ENCODE measurements around a stretch of chr3.

GRCh38 chr3:212452-212942 is 15.9 kb downstream of the CHL1 start:
- PRO-cap, result no peak
- RAMPAGE, long total RNA, 4 experiments, result no peak in any of the 4 experiments

DNA sequence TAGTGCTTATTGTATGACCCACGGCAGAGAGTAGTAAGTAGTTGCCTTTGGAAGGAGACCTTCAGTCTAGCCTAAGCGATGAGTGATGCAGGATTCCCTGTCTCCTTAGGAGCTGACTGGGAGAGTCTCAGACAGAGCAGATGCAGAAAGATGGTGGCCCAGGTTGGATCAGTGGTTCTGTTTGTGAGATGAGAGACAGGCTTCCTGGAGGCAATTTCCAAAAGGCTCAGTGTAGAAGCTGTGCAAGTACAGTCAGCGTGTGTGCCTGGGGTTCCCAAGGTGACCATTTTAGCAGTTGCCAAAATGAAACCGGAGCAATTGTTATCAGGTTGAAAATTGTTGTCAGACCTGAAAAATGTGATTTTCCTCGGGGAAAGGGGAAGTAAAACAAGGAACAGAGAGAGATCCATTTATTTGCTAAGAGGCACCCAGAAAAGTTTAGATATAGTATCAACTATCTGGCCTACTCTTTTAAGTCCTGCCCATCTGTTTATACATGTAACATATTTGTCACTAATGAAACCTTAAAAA is 755 bp upstream of the IL5RA start:
- PRO-cap, result no peak
- RAMPAGE, long total RNA, 4 experiments, result no peak in any of the 4 experiments

DNA sequence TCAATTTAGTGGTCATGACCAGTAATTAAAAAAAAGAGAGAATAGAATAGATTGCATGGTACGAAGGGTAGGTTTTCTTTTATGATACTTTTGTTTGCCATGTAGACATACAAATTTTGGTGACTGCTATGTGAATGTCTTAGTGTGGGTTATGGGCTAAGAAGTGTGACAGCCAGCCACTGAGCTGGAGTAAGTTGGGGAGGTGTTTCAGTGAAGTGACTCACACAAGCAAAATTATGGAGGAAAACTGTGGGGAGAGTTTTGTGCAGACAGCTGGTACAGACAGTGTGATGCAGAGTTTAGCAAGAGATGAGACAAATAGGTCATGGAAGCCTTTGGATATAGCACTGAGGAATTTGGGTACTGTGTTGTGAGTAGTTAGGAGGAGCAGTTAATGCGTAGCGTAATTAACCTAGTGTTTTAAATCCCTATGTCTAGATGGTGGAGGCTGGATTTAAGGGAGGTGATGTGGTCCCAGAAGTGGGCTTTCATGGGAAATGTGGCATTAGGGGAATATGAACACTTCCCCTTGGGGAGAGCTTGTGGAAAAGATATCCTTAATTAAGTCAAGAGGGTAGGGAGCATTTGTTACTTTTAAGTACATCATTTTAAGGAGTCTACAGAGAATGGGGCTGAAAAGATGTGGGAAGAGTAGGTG is 8.4 kb downstream of the TRNT1 start:
- PRO-cap, result no peak
- RAMPAGE, long total RNA, 4 experiments, result no peak in any of the 4 experiments

GRCh38 chr3:4580556-4580968 is 87.4 kb downstream of the ITPR1 start:
- PRO-cap, result no peak
- RAMPAGE, long total RNA, 4 experiments, result no peak in any of the 4 experiments

- PRO-cap, result no peak
- RAMPAGE, long total RNA, 4 experiments, result no peak in any of the 4 experiments
Observed at GRCh38 chr3:4582632-4583015, 89.5 kb downstream of the ITPR1 start.

GRCh38 chr3:4584959-4585207 is 91.7 kb downstream of the ITPR1 start:
- PRO-cap, result no peak
- RAMPAGE, long total RNA, 4 experiments, result no peak in any of the 4 experiments

GRCh38 chr3:4736026-4736980 is 242.9 kb upstream of the BHLHE40 start:
- PRO-cap, result bidirectional peak, plus-strand start at chr3:4736425, minus-strand start at chr3:4736317; bidirectional peak, plus-strand start at chr3:4736742, minus-strand start at chr3:4736456
- RAMPAGE, long total RNA, 4 experiments, result no peak in any of the 4 experiments

DNA sequence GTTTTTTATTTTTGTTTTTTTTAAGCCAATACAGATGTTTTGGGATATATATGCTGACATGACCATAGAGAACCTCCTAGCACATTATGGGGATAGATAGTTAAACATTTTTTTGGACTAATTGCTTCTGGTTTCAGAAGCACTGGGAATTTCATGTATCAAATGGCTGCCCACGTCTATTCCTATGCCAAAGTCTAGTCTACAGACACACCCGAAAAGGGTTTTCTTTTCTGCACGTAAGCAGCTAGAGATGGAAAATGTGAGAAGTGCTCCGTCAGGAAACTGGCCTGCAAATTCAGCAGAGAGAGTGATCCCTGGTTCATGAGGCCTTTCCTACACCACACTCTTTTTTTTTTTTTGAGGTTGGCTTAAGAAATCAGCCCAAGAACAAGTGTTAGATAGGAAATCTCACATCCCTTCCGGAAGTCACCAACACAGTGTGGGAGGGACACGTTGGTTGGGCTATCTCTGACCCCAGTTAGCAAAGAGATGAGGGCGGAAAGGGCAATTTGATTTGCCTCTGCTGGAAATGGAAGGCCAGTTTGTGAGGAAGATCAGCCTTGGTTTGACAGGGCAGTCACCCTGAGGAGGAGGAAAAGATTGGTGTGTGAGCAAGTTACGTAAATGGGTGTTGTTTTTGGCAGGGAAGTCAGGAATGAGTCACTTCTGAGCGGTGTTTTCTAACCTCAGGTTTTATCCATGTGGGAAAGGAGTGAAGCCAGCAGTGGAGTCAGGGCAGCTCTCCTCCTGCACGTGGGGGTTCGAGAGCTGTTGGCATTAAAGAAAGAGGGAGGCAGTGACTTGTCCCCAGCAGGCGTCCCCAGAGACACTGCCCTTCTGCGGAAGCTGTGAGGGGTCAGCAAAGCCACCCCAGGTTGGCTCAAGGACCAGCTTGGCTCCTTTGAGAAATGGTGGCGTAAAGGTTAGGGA is 237.8 kb upstream of the BHLHE40 start:
- PRO-cap, result bidirectional peak, plus-strand start at position 707 of the sequence, minus-strand start at position 567 of the sequence
- RAMPAGE, long total RNA, 4 experiments, result no peak in any of the 4 experiments

GRCh38 chr3:4756968-4758059 is 221.9 kb upstream of the BHLHE40 start:
- PRO-cap, result no peak
- RAMPAGE, long total RNA, 4 experiments, result no peak in any of the 4 experiments

DNA sequence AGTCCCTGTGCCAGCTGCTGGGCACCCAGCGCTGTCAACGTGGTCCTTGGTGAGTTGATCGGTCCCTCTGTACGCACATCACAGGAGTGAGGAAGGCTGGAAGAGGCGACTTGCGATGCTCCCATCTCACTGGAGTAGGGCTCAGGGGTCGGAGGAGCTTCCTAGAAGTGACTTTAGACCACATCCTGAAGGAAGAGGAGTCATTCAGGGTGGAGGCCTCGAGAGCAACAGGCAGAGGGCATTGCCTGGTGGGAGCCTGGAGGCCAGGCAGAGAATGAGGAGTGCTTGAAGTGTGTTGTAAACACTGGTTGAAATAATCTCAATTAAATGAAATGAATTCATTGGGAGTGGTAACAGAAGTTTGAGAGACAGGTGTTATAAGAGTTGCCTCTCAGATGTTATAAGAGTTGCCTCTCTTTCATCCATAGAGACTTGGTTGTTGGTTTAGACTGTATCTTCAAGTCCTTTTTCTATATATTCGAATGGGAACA is 206.2 kb upstream of the BHLHE40 start:
- PRO-cap, result no peak
- RAMPAGE, long total RNA, 4 experiments, result no peak in any of the 4 experiments

- PRO-cap, result no peak
- RAMPAGE, long total RNA, 4 experiments, result no peak in any of the 4 experiments
Observed at GRCh38 chr3:4817611-4818496, 161.4 kb upstream of the BHLHE40 start.

DNA sequence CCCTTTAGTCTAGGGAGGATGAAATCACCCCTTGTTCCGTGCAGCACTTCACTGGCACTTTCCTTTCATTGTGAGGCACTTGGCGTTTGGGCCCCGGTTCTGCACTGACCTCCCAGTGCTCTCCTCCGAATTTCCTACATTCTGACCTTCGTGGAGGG is 152.7 kb upstream of the BHLHE40 start:
- PRO-cap, result no peak
- RAMPAGE, long total RNA, 4 experiments, result no peak in any of the 4 experiments

DNA sequence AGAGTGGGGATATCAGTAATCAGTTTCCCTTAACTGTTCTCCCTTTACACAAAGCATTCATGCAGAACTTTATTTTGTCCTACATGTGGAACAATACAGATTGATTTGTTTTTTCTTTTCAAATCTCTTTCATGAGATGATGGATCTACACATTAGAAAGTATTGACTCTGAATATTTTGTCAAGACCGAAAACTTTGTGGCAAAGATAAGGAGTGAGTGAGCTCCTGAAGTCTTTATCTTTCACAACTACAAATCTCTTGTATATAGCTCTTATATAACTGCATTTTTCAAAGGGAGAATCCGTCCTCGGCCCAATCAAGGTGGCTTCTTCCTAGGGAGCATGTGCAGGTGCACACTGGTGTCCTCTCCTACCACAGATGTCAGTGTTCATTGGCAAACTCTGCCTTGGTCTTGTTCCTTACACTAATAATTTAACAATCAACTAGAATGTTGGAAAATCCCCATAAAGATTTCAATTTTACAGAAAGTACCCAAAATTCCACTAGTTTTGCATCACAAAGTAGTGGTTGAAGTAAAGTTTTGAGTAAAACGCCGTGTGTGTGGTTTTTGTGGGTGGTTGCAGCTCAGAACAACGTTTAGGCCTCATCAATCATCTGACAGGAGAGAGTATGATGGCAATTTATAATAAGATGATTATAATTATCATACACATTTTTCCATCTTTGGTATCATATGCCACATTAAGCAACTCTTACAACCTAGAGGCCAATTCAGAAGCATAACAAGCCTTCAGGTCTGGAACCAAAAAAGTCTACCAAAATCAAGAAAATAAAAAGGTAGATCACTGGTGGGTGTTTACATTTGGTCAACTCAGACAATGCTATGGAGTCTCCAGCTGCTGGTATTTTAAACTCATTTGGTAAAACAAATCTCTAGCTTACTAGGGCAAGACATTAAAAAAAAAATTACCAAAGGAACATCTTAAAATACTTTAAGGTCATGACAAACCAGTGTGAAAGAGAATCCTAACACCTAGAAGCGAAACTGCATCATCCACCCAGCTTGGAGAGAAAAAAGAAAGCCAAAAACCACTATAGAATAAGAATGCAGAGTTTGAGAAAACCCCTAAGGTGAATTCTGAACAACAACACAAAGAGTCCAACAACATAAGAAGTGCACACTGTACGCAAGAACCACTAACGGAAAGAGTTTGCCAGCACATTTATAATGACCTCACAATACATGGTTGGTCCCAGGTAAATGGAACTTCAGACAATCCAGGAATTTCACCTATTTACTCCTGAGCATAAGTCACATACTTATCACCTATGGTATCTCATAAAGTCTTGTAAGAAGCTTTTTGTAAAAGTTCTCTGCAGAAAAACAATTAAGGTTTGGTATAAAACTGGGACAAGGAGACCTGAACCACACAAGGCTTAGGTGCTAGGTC is 128.8 kb upstream of the BHLHE40 start:
- PRO-cap, result no peak
- RAMPAGE, long total RNA, 4 experiments, result no peak in any of the 4 experiments

- PRO-cap, result no peak
- RAMPAGE, long total RNA, 4 experiments, result no peak in any of the 4 experiments
Observed at GRCh38 chr3:4877306-4877871, 101.8 kb upstream of the BHLHE40 start.

GRCh38 chr3:4886925-4887700 is 92.1 kb upstream of the BHLHE40 start:
- PRO-cap, result no peak
- RAMPAGE, long total RNA, 4 experiments, result no peak in any of the 4 experiments

DNA sequence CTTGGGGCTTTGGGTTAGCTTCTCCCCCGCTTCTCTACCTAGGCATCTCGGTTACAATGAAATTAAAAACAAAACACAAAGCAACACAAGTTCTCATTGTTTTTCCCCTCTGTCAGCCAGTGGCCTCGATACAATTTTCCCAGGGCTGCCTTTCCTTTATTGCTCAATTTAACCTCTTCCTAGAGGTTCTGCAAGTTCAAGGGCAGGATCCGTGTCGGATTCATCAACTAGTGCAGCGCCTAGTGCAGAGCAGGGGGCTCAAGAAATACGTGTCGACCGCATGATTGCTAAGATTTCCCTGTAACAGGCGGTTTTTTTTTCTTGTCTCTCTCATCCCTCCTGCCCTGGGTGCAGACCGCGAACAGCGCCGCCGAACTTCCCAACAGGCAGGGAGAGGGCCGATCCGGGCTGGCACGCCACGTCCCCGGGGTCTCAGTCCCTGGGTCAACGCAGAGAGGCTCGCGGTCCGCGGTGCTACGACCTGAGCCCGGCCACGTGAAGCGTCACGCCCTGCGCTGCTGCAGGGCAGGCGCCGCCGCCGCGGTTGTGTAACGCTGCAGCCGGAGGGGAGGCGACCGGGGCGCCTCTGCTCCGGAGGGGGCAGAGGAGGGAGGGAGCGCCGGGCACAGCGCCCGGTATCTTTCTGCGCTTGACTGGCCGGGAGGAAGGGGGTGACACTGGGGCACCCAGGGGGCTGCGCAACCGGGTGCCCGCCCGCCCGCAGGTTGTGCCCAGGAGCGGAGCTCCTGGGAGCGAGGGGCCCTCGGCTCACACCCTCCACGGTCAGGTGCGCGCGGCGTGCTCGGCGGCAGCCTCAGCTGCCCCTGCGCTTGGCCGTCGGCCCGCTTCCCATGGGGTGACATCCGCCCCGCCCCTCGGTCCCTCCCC is 1.2 kb upstream of the BHLHE40 start:
- PRO-cap, result bidirectional peak, plus-strand start outside the sequence, minus-strand start at position 785 of the sequence
- RAMPAGE, long total RNA, 4 experiments, result start-site peak on the minus strand in 3 of 4 experiments, centred at positions 481 to 807 of the sequence, 5 to 11 reads per replicate

- PRO-cap, result bidirectional peak, plus-strand start at chr3:4993497, minus-strand start at chr3:4993404
- RAMPAGE, long total RNA, 4 experiments, result no peak in any of the 4 experiments
Observed at GRCh38 chr3:4993156-4993760, 14.0 kb downstream of the BHLHE40 start.

GRCh38 chr3:5011312-5012330 is 32.4 kb downstream of the BHLHE40 start:
- PRO-cap, result no peak
- RAMPAGE, long total RNA, 4 experiments, result no peak in any of the 4 experiments

GRCh38 chr3:5016438-5016879 is 37.2 kb downstream of the BHLHE40 start:
- PRO-cap, result bidirectional peak, plus-strand start at chr3:5016798, minus-strand start at chr3:5016701
- RAMPAGE, long total RNA, 4 experiments, result no peak in any of the 4 experiments

- PRO-cap, result no peak
- RAMPAGE, long total RNA, 4 experiments, result no peak in any of the 4 experiments
Observed at GRCh38 chr3:5202848-5203273, 15.4 kb downstream of the EDEM1 start.

Measured in esophagus squamous epithelium (tissue), 4 donors.